Tibial nerve (tissue), 3 donors: ENCODE data around the genes SP2, NFE2L1, HOXB1 and PHOSPHO1.

DNA sequence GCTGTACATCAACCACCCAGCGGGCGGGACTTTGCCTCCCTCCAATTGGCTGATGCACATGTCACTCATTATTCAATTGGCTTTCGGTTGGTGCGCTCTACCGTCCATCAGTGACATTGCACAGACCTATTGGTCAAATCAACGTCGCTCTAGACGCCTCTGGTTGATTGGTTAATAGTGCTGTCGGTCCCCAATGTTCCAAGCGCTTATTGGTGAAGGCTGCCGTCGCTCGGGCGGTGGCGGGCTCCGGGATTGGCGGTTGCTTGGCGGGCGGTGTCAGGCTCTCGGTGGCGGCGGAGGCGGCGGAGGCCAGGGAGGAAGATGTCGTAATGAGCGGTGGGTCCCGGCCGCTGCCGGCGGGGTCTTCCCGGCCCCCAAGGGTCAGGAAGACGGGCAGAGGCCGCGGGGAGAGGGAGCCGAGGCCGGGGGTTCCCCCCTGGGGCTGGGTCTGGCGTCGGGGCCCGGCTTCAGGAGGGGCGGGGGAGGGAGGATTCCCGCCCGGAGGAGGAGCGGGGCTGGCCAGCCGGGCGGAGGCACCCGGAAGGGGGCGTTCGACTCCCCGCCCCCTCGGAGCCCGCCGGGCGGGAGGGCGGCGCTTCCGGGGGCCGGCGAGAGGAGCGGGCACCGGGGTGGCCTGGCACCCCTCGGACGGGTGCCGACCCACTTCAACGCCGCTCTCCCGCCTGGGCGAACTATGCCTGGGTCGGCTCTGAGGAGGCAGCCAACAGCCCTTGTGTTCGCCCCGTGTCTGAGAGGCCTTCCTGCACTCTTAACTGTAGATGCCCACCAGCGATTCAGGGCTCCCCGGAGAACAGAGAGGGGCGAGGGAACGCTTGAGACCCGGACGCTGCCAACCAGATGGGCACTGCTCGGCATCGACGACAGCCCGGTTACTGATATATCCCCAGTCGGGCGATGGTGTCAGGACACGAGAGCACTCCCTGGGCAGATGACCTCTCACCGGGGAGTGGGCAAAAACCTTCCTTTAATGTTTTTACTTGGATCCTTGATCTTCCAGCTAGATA lies at the start of gene SP2:
Gene SP2 (plus strand): TSS at position 279 of the 1,025 bp plus-strand sequence.
- PRO-cap = unidirectional peak, plus-strand start at position 290 of the sequence; bidirectional peak, plus-strand start at position 595 of the sequence, minus-strand start at position 505 of the sequence
- RAMPAGE, long total RNA, 3 experiments = start-site peak on the plus strand in 2 of 3 experiments, centred at positions 286 to 288 of the sequence, 29 to 37 reads per replicate

GRCh38 chr17:48024894-48025663 lies 12.5 kb downstream of the COPZ2 start:
- PRO-cap = bidirectional peak, plus-strand start at chr17:48025392, minus-strand start at chr17:48025064
- RAMPAGE, long total RNA, 3 experiments = no peak in any of the 3 experiments

GRCh38 chr17:48047486-48048190 lies 521 bp upstream of the NFE2L1 start:
- PRO-cap = bidirectional peak, plus-strand start at chr17:48047907, minus-strand start at chr17:48047766; bidirectional peak, plus-strand start at chr17:48048338, minus-strand start at chr17:48048071
- RAMPAGE, long total RNA, 3 experiments = no peak in any of the 3 experiments

- PRO-cap = bidirectional peak, plus-strand start at chr17:48048338, minus-strand start at chr17:48048071
- RAMPAGE, long total RNA, 3 experiments = start-site peak on the plus strand in 3 of 3 experiments, at chr17:48048329-48048384 at its widest, 840 to 2,263 reads per replicate
These were observed at the start of gene NFE2L1 for GRCh38 chr17:48048191-48048448. NFE2L1 (plus strand) TSS chr17:48048359.

DNA sequence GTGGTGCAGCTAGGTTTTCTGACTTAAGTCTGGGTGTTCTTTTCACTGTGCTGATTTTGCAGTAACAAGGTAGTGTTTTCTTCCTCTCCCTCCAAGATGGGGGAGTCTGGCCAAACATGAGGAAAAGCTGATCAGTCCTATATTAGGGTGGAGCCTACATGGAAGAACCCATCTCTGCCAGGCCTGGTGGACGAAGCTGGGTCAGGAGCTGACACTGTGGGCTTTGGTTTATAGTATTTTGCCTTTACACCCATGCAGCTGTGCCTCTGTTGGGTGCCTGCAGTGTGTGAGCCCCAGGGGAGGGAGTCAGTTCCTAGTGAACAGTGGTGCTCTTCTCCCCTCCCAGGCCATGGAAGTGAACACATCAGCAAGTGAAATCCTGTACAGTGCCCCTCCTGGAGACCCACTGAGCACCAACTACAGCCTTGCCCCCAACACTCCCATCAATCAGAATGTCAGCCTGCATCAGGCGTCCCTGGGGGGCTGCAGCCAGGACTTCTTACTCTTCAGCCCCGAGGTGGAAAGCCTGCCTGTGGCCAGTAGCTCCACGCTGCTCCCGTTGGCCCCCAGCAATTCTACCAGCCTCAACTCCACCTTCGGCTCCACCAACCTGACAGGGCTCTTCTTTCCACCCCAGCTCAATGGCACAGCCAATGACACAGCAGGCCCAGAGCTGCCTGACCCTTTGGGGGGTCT lies 9.9 kb downstream of the NFE2L1 start:
- PRO-cap = no peak
- RAMPAGE, long total RNA, 3 experiments = no peak in any of the 3 experiments

DNA sequence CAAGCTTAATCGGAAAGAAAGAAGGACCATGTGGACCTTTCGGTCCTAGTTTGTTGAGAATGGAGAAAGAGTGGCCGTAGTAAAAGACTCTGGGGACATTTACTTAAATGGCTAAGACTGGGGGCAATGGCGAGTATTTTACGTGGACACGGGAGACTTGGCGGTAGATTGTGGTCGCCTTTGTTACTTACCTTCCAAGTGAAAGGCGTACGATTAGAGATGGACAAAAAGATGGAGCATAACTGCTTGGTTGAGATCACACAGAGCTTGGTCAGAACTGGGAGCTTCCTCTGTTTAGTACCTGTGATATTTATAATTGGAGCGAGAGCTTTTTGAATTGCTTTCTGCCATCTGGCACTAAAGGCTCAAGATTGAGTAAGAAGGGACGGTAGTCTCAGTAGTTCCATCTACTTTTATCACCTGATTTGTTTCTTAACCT lies 514 bp downstream of the SNX11 start:
- PRO-cap = no peak
- RAMPAGE, long total RNA, 3 experiments = no peak in any of the 3 experiments

DNA sequence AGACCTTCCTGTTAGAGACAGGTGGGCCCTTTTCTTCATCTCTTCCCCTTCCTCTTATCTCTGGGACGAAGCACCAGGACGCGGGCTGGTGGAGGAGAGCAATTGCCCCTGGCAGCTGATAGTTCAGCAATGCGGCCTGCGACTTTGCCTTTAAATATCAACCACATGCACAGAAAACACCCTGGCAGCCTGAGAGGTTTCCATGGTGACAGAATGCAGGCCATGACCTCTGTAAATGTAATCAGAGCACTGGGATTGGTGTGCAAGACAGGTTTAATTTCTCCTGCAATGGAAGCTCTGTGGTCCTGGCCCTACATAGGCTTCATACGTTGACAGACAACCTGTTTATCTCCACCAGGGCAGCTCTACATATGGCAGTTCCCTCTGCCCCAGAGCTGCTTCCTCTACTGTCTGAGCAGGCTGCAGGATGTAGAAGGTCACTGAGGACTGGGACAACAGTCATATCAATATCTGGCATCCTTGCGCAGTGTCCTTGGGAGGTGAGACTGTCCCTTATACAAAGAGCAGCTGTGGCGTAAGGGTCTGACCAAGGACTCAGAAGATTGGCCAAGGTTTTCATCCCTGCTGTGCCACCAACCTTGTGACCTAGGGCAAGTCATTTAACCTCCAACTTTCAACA lies 10.1 kb upstream of the SKAP1 start:
- PRO-cap = no peak
- RAMPAGE, long total RNA, 3 experiments = no peak in any of the 3 experiments

GRCh38 chr17:48521916-48522774 lies 8.7 kb downstream of the HOXB1 start:
- PRO-cap = no peak
- RAMPAGE, long total RNA, 3 experiments = no peak in any of the 3 experiments

GRCh38 chr17:48528013-48528637 lies 2.7 kb downstream of the HOXB1 start:
- PRO-cap = no peak
- RAMPAGE, long total RNA, 3 experiments = no peak in any of the 3 experiments

- PRO-cap = no peak
- RAMPAGE, long total RNA, 3 experiments = no peak in any of the 3 experiments
These were observed at the start of gene HOXB1 for GRCh38 chr17:48530714-48531313. HOXB1 (minus strand) TSS chr17:48531011.

GRCh38 chr17:48547629-48549111 lies 3.3 kb upstream of the HOXB2 start:
- PRO-cap = no peak
- RAMPAGE, long total RNA, 3 experiments = no peak in any of the 3 experiments

DNA sequence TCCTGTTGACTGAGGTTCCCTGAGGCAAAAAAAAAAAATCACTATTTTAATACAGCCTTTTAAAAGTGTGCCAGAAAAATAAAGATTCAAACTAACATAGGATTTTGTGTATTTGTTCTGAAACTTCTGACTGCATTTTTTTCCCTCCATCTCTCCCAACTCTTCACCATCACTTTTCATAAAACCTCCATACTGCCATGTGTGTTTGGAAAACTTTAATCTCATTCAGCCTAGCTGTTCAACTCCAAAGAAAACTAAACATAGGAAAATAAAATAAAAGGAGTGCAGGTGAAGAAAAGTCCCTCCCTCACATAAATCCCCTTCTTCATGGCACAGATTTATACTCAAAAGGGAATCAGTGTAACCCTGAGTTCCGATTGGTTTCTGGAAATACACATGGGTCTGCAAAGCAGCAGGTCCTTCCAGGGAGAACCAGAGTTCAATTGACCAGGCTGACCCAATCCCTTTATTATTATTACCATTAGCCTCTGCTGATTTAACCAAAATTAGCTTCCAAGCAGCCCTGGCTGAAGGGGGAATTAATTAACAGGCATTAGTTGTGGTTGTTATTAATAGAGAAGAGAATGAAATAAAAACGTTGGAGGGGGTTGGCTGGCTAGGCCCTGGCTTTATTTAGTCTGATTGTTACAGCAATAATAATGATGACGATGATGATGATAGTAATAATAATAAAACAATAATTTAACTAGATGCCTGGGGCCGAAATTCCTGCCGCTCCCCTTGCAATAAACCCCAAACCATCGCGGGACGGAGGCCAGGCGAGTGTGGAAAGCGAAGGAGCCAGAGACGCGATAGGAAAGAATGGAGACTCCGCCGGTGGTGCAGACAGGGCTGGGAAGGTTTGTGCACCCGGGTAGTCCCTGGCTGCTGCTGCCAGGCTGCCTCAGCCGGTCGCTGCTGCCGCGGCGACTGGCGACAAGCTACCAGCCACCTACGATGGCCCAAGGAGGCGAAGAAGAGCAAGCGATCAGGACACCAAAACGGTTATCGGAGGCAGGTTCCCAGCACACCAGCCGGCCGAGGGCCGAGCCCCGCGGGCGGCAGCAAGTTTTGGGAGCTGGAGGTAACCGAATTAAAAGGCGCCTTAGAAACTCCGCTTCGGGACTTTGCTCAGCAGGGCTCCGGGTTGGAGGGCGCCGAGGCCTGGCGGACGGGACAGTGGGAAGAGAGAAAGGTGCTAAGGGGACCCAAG lies 9.2 kb upstream of the HOXB2 start:
- PRO-cap = no peak
- RAMPAGE, long total RNA, 3 experiments = no peak in any of the 3 experiments

- PRO-cap = no peak
- RAMPAGE, long total RNA, 3 experiments = no peak in any of the 3 experiments
These were observed 3.3 kb downstream of the HOXB3 start for GRCh38 chr17:48586765-48587164.

DNA sequence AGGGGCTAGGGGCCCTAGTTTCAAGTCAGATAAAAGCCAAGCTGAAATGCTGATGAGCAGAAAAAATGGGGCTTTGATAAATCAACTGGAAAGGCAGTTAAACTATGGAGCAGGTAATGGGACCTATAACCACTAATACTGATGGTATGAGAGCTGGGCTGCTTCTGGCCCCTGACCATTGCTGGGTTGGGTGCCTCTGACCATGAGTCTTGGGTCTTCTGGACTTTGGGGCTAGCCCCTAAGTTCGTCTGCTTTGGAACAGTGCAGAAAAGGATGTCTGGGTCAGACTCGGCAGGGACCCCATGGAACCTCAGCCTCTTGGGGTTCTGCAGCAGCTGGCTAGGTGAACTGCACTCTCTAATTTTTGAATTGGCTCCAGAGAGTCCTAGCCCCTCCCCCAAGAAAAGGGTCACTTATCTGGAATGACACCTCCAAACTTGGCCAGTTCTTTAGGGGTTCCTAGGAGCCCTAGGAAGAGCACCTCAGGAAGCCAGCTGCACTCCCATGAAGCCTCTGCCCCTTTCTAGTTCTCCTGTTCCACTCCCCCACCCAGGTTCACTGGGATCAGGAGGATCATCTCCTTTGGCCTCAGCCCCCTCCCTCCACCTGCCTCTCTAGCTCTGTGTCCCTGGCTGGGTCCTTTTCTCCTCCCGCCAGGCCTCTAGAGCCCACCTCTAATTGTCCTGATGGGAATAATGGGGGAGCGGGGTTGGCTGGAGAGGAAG lies 1.4 kb downstream of the HOXB7 start:
- PRO-cap = no peak
- RAMPAGE, long total RNA, 3 experiments = no peak in any of the 3 experiments

- PRO-cap = no peak
- RAMPAGE, long total RNA, 3 experiments = no peak in any of the 3 experiments
These were observed 2.5 kb upstream of the HOXB9 start for GRCh38 chr17:48628569-48629208.

DNA sequence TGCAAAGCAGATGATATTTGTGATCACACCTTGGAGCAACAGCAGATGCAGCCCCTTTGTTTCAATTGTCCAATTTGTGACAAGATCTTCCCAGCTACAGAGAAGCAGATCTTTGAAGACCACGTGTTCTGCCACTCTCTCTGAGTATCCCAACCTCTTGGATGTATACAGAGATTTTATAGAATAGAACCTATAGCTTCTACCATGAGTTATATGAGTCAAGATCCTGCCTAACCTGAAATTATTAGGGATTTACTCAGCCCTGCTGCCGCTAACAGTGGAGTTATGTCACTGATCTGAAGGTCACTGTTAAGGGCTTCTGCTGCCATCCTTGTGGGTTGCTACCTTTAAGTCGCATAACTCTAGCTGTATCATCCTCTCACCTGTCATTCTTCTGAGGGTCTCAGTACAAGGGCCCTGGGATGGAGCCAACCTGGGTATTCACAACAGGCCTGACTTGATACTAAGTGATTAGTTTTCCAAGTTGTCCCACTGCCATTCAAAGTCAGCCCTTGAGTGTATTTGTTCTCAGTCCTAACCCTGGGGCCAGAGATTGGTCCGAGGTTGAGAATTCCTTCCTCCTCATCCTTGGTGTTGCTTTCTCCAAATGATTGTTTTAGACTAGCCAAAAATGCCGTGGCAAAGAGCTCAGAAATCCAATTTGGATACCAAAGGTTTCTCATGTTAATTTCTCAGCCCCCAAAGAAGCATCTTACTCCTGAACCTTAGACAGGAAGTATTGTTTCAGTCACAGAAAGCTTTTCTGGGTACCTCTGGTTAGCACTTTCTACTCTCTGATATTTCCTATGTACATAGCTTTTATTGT lies 29.5 kb upstream of the ATP5MC1 start:
- PRO-cap = no peak
- RAMPAGE, long total RNA, 3 experiments = no peak in any of the 3 experiments

- PRO-cap = no peak
- RAMPAGE, long total RNA, 3 experiments = no peak in any of the 3 experiments
These were observed 16.0 kb downstream of the IGF2BP1 start for GRCh38 chr17:49013176-49013619.

DNA sequence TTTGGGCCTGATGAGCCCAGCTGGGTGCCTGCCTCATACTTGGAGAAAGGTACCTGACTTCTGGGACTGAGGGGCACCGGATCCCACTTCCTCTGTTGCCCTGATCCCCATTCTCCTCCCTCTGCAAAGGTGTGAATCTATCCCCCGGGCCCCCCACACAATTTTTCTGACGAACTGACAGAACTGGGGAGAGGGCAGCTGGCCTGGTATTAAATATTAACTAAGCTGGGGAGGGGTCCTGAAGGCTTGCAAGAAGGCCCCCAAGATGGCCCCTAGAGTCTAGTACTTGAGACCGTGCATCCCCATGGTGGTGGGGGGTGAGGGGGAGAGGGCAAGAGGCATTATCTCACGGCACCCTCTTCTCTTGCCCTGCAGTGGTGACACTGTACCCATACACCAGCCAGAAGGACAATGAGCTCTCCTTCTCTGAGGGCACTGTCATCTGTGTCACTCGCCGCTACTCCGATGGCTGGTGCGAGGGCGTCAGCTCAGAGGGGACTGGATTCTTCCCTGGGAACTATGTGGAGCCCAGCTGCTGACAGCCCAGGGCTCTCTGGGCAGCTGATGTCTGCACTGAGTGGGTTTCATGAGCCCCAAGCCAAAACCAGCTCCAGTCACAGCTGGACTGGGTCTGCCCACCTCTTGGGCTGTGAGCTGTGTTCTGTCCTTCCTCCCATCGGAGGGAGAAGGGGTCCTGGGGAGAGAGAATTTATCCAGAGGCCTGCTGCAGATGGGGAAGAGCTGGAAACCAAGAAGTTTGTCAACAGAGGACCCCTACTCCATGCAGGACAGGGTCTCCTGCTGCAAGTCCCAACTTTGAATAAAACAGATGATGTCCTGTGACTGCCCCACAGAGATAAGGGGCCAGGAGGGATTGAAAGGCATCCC lies 8.2 kb downstream of the PHOSPHO1 start:
- PRO-cap = no peak
- RAMPAGE, long total RNA, 3 experiments = no peak in any of the 3 experiments

GRCh38 chr17:49225462-49225751 lies 5.2 kb downstream of the PHOSPHO1 start:
- PRO-cap = no peak
- RAMPAGE, long total RNA, 3 experiments = no peak in any of the 3 experiments

GRCh38 chr17:49230490-49231427 lies at the start of gene PHOSPHO1:
PHOSPHO1 (minus strand) TSS chr17:49230787.
- PRO-cap = no peak
- RAMPAGE, long total RNA, 3 experiments = no peak in any of the 3 experiments